Measurements from ENCODE around the genes MAP7, IL20RA, PBOV1 and HEBP2.

DNA sequence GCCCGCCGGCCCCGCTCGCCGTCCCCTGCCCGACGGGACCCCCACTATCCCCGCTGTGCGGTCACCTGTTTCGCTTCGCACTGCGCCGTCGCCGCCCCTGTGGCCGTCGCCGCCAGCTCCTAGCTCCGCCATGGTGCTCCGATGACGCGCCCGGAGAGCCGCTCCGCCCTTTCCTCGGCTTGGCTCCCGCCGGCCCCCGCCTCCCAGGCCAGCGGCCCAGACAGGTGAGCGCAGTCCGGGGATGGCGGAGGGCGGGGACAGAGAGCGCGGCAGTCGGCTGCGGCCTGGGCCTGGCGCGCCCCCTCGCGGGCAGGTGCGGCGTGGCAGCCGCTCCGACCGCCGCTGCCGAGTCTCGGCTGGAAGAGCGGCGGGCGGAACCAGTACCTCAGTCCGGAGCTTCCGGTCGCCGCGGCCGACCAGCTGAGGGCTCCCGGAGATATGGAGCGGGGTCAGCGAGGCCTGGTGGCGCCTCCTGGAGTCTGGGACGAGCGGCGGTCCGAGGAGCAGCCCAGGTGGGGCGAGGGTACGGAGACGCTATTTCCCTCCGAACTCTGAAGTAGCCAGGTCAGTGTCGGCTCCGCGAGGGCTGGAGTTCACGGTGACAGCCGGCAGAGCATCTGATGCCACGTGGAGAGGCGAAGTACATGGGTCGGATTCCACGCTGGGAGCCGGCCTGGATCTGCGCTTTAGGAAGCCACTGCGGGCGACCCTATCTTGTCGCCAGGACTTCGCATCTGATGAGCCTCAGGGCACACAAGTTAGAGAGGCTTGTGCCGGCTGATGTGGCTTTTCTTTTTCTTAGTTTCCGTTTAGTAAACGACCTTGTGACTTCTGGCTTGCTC, at the start of gene MAP7:
MAP7 (minus strand) TSS at position 146 of the 842 bp plus-strand sequence.
- PRO-cap = bidirectional peak, plus-strand start at position 388 of the sequence, minus-strand start at position 143 of the sequence

DNA sequence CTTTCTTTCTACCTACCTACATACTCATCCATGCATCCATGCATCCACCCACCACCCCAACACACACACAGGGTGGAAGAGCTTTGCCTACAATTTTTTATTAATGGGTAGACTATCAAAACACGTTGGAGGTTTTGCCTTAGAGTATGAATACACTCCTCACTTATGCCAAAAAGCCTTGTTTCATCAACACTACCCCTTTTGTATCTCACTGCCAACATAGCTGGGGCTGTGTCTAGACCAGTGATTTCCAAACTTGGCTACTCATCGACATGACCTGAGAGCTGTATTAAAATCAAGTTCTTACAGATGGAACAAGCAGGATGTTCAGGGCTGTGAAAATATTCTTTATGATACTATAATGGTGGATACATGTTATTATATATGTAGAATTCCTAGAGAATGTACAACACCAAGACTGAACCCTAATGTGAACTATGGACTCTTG, 29.0 kb upstream of the MAP7 start:
- PRO-cap = no peak

- PRO-cap = no peak
Measured at GRCh38 chr6:136593655-136594462, 43.6 kb upstream of the MAP7 start.

GRCh38 chr6:136639300-136640054, 89.3 kb upstream of the MAP7 start:
- PRO-cap = no peak

DNA sequence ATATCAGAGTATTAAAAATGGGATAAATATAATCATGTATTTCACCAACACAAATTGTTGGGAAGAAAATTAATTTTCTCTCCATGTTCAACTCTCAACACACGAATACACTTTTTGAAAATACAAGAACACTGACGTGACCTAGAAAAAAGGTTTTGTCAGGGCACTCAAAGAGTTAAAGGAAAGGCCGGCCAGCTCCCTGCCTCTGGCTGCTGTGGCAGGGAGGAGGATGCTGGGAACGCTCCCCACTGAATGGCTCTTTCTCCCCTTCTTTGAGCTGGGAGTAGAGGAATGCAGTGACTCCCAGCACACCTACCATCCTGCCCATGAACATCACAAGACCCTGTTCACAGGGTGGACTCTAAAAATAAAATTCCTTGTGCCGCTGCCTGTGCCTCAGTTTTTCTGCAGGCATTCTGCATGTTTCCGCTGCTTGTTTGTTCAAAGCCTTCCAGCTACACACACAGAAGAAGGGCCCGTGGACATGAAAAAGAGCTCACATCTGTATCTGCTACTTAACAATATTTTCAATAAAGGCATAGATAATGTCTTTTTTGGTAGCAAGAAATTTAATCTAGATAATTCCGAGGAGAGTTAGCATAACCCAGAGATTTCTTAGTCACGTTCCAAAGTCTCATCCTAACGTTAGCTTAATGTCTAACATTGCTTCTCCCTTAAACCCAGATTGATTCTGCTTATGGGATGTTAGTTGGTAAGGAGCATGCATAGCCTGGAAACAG, 46.8 kb downstream of the MAP3K5 start:
- PRO-cap = no peak

DNA sequence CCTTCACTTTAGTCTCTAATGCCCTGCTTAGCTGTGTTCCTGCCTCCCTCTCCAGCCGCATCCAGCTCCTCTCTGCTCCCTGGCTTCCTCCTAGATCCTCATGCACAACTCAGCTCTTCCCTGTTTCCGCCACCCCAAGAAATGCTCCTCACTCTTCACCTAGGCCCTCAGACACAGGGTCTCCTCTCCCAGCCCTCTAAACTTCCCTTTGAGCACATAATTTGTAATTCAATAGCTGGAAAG, 37.2 kb downstream of the MAP3K5 start:
- PRO-cap = no peak

GRCh38 chr6:137041867-137042740, 2.7 kb downstream of the IL20RA start:
- PRO-cap = no peak

- PRO-cap = bidirectional peak, plus-strand start at chr6:137044227, minus-strand start at chr6:137044127; bidirectional peak, plus-strand start at chr6:137044688, minus-strand start at chr6:137044621
Measured at GRCh38 chr6:137043746-137044828, 678 bp downstream of the IL20RA start.

GRCh38 chr6:137044829-137045460, at the start of gene IL20RA:
IL20RA (minus strand) TSS chr6:137044965.
- PRO-cap = no peak

DNA sequence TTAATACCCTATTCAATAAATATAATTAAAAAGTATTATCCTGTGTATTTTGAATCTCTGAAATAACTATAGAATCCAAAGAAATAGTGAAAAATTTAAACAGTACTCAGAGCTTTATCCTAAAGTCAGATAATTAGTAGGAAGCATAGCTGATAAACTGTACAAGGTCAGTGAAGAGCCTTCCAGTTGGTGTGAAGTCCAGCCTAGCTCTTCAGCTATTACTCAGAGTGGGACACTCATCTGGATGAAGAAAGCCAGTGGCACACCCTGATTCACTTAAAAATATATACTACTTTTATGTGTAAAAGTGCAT, 3.1 kb downstream of the IFNGR1 start:
- PRO-cap = no peak

- PRO-cap = no peak
Measured at GRCh38 chr6:137414740-137414962, 79.5 kb downstream of the OLIG3 start.

DNA sequence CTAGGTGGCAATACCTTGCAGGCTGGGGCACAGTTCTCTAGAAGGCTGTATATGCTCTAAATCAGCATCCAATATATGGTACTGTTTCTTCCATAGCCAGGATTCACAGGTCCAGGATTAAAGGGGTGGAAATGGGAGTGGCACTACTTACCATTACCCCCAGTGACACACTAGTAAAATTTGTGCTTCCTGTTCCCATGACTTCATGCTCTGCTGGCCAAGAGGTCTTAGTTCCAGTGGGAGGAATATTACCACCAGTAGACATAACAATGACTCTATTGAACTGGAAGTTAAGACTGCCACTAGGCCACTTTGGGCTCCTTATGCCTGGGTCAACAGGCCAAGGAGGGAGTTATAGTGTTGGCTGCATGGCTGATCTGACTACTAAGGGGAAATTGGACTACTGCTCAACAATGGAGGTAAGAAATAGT, 174.2 kb upstream of the TNFAIP3 start:
- PRO-cap = no peak

GRCh38 chr6:137869718-137870655, 2.9 kb downstream of the TNFAIP3 start:
- PRO-cap = no peak

GRCh38 chr6:137879014-137879386, 11.9 kb downstream of the TNFAIP3 start:
- PRO-cap = no peak

DNA sequence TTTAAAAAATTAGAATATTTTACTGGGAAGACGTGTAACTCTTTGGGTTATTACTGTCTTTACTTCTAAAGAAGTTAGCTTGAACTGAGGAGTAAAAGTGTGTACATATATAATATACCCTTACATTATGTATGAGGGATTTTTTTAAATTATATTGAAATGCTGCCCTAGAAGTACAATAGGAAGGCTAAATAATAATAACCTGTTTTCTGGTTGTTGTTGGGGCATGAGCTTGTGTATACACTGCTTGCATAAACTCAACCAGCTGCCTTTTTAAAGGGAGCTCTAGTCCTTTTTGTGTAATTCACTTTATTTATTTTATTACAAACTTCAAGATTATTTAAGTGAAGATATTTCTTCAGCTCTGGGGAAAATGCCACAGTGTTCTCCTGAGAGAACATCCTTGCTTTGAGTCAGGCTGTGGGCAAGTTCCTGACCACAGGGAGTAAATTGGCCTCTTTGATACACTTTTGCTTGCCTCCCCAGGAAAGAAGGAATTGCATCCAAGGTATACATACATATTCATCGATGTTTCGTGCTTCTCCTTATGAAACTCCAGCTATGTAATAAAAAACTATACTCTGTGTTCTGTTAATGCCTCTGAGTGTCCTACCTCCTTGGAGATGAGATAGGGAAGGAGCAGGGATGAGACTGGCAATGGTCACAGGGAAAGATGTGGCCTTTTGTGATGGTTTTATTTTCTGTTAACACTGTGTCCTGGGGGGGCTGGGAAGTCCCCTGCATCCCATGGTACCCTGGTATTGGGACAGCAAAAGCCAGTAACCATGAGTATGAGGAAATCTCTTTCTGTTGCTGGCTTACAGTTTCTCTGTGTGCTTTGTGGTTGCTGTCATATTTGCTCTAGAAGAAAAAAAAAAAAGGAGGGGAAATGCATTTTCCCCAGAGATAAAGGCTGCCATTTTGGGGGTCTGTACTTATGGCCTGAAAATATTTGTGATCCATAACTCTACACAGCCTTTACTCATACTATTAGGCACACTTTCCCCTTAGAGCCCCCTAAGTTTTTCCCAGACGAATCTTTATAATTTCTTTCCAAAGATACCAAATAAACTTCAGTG, 15.3 kb downstream of the TNFAIP3 start:
- PRO-cap = no peak

- PRO-cap = no peak
Measured at GRCh38 chr6:138031827-138032320, 75.3 kb downstream of the PERP start.

- PRO-cap = no peak
Measured at GRCh38 chr6:138218201-138218834, at the start of gene PBOV1. PBOV1 (minus strand) TSS chr6:138218491.

- PRO-cap = no peak
Measured at GRCh38 chr6:138259003-138259549, 40.8 kb upstream of the PBOV1 start.

GRCh38 chr6:138403854-138404616, at the start of gene HEBP2:
HEBP2 (plus strand) TSS chr6:138404223.
- PRO-cap = bidirectional peak, plus-strand start at chr6:138404227, minus-strand start at chr6:138404008

- PRO-cap = no peak
Measured at GRCh38 chr6:138433545-138434195, 29.6 kb downstream of the HEBP2 start.